Heart right ventricle (tissue), 2 donors: ENCODE data around the genes MTTP and LAMTOR3.

GRCh38 chr4:89438143-89438532, 130.5 kb upstream of the GPRIN3 start:
- PRO-cap, 2 experiments, result no peak in any of the 2 experiments

GRCh38 chr4:89708621-89709664, 128.0 kb downstream of the SNCA start:
- PRO-cap, 2 experiments, result no peak in any of the 2 experiments

DNA sequence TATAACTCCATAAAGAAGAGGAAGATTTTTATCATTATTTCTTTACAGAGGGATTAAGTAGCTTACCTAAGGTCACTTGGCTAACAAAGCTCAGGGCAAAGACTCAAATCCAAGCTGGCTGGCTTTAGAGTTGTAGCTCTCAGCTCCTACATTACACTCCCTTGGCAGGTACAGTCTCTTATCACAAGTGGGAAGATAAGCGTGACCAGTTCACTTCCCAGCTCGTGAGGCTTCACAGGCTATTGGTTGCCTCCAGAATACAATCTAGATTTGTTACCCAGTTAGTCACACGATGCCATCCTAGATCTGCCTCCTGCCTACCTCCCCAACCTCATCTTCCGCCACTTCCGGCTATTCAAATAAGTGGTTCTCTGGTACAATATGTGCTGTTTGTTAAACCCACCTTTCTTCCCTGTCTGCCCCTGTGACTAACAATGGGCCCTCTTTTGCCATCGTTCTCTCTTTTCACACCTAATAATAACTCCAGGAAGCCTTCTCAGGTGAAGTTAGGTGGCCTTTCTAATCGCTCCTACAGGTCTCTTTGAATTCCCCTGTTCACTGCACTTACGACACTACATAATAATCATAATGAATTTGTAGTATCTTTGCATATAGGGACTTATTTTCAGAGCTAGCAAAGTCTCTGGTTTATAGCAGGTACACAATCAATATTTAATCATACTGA, 3.8 kb downstream of the MMRN1 start:
- PRO-cap, 2 experiments, result no peak in any of the 2 experiments

- PRO-cap, 2 experiments, result no peak in any of the 2 experiments
Observed at GRCh38 chr4:90838896-90839413, 711.8 kb downstream of the CCSER1 start.

- PRO-cap, 2 experiments, result no peak in any of the 2 experiments
Observed at GRCh38 chr4:92277131-92277793, 26.5 kb upstream of the GRID2 start.

GRCh38 chr4:93827570-93827943, 996 bp upstream of the ATOH1 start:
- PRO-cap, 2 experiments, result no peak in any of the 2 experiments

DNA sequence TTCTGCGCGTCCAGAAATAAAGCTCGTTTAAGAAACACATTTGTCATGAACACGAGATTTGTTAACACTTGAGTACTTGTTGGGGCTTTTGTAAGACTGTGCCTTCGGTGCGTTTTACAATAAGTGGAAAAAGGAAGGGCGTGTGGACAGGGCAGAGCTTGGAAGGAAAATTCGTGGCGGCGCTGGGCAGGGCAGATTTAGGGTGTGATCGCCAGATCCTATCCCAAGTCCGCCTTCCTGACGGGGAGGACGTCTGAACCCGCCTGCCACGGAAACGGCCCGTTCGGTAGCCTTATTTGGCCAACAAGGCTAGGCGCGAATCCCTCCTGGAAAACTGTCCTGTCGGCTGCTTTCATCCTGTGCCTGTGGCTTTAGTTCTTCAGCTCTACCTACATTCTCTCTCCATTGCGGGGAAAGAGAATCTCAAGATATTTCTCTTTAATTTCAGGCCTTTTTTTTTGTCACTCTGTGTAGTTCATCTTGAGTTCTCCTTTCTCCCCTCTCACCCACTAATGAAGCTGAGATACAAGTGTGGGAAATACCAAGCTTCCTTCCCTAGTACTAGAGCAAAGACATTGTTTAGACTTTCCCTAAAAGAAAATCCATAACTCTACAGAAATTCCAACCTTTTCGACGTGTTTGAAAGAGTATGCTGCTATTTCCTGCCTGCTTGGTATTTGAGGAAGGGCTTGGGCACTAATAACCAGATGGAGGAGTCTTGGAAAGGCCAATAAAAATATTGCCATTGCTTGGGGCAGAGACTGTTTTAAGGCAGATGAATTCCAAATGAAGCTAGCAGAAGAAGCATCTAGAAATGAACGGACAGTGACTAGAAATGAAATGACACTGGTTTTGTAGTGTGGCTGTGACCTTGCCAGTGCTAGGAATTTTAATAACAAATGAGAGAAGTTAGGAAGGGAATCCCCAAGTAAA, 1.1 kb downstream of the PDLIM5 start:
- PRO-cap, 2 experiments, result peak in 2 of 2 experiments; most common plus-strand start position 295 of the sequence (in 1); most common minus-strand start position 125 of the sequence (in 1)

DNA sequence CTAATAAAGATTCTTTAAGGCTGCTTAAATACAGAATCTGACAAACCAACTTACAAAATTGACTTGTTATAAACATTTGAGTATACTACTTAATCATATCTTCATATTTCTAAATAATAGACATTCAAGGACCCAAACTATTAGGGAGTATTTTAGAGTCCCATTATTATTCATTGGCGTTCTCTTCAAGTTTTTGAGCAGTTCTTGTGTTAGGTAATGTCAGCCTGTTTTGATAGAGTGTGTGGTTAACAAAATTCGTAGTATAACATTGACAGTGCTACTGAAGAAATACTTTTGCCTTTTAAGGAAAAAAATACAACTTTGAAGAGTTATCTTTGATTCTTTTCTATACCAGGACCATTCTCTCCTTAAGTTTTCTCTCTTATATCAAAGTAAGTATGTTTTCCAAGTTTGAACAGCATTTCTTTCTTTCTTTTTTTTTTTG, 74.6 kb downstream of the PDLIM5 start:
- PRO-cap, 2 experiments, result no peak in any of the 2 experiments

DNA sequence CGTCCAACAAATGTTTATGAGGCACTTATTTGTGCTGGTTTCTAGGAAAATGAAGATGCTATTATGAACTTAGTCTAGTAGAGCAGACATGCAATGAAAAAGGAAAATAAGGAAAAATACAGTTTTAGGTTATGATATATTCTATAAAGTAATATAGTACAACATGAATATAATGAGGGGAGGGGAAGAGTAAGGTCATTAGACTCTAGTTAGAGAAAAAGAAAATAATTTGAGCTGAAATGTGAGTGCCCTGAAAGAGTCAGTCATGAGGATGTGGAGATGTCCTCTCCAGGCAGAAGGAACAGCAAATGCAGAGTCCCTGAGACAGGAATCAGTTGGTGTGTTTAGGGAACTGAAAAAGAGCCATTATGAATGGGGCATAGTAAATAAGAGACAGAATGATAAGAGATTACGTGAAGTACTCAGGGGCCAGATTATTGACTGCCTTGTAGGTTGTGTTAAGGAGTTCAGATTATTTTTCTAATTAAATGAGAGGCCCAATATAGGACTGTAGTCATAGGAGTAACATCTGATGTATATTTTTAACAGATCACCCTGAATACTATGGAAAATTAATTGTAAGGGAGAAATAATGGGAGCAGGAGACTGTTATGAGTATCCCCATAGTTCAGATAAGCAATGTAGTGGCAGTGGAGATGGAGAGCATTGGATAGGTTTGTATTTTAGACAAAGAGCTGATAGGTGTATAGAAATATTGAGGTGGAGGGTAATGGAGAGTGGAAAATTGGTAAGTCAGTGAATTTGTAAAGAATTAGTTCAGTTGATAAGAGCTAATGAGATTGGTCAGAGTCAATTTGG, 147.1 kb downstream of the PDLIM5 start:
- PRO-cap, 2 experiments, result no peak in any of the 2 experiments

DNA sequence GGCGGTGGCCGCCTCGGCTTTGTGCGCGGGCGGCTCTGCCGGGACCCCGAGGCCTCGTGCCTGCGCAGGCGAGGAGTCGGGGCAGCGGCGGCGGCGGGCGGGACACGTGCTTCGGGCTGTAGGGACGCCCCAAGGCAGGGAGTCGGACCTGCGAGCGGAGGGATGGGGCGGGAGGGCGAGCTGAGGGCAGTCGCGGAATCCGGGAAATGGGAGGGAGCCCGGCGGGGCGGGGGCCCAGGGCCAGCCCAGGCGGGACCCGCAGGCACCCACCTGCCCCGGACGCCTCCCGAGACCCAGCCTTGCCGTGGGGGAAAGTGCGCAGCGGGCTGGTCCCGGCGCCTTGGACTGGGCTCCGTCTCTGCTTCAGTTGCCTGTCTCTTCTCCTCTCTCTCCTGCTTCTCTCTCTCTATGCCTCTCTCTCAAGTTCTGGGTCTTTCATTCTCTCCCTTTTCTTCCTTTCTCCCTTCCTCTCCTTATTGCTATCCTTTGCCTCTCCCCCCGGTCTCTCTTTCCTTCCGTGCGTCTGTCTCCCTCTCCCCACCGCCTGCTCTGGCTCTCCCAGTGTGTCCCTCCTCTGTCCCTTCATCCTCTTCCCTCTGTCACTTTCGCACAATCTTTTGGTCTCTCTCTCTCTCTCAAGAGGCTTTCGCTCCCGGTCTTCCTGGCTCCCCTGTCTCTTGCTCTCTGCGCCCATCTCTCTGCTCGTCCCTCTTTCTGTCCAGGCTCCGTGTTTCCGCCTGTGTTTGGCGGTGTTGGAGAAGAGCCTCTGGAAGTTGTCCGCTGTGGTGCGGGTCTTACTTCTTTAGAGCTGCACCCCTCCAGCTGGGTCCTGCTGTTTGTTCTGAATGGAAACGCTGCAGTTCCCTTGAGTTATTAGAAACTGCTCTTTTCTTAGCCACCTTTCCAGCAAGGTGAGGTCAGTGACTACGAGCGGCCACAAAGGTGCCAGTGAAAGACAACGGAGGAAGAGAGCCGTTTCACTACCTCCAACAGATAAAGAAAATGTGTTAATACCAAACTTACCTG, 862 bp downstream of the BMPR1B start:
- PRO-cap, 2 experiments, result no peak in any of the 2 experiments

DNA sequence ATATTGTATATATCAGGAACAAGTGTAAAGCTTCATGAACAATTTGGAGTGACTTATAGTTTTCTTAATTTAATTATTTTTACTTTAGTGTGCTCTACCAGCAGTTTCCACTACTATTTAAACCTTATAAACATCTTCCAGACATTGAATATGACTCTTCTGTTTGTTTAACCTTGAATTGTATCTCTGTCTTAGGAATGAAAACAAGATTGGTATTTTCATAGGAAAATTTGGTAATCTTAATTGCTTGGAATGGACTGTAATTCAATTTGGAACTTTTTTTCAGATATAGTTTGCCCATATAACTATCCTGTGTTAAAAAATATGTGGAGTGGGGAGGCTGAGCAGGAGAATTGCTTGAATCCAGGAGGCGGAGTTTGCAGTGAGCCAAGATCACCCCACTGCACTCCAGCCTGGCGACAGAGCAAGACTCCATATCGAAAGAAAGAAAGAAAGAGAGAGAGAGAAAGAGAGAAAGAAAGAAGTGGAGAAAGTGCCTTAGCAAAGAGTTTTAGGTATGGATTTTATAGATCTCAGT, 242.4 kb downstream of the BMPR1B start:
- PRO-cap, 2 experiments, result no peak in any of the 2 experiments

DNA sequence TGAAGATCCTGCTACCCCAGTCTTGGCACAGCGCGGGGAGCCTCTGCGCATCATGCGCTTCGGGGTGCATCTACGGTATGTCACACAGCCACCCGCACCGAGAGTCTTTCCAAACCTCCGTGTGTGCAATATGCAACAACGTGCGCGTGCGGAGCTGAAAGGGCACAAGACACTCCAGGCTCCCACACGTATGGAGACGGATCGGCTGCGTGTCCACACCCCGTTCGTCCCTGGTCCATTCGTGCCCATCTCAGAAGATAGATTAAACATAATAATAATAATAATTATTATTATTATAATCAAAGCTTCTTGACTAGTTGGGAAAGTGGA, 533 bp downstream of the UNC5C start:
- PRO-cap, 2 experiments, result no peak in any of the 2 experiments

- PRO-cap, 2 experiments, result peak in 1 of 2 experiments; most common plus-strand start chr4:95623162 (in 1)
Observed at GRCh38 chr4:95622988-95623359, 74.2 kb upstream of the UNC5C start.

DNA sequence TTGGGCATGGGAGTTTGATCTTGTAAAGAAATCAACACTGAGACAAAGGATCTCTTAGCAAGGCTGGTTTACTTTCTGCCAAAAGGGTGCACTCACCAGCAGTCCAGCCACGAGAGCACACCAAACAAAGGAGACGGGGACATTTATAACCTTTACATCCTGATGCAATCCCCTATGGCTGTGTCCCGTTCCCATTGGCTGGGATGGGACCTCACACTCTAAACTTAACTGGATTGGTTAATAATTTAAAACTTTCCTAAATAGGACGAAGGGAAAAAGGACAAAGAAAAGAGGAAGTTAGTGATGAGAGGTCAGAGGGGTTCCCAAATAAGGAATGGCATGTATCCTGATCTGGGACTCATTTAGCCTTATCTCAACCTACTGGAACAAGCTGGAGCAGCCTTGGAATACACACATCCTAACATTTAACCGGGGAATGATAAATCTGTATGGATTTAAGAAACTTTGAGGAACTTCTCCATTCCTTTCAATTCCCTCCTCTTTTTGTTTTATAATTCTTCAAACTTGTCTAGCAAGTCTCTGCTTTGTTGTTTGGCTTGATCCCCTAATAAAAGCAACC, 18.0 kb downstream of the METAP1 start:
- PRO-cap, 2 experiments, result peak in 2 of 2 experiments; most common plus-strand start position 386 of the sequence (in 2); most common minus-strand start position 119 of the sequence (in 2)

GRCh38 chr4:99024695-99025345, 29.3 kb downstream of the METAP1 start:
- PRO-cap, 2 experiments, result peak in 1 of 2 experiments; most common minus-strand start chr4:99025004 (in 1)

- PRO-cap, 2 experiments, result no peak in any of the 2 experiments
Observed at GRCh38 chr4:99086226-99086690, 2.3 kb downstream of the ADH5 start.

GRCh38 chr4:99574458-99575521, at the start of gene MTTP:
Gene MTTP (plus strand): TSS chr4:99574824.
- PRO-cap, 2 experiments, result no peak in any of the 2 experiments

- PRO-cap, 2 experiments, result no peak in any of the 2 experiments
Observed at GRCh38 chr4:99642568-99643074, 15.0 kb downstream of the C4orf54 start.

DNA sequence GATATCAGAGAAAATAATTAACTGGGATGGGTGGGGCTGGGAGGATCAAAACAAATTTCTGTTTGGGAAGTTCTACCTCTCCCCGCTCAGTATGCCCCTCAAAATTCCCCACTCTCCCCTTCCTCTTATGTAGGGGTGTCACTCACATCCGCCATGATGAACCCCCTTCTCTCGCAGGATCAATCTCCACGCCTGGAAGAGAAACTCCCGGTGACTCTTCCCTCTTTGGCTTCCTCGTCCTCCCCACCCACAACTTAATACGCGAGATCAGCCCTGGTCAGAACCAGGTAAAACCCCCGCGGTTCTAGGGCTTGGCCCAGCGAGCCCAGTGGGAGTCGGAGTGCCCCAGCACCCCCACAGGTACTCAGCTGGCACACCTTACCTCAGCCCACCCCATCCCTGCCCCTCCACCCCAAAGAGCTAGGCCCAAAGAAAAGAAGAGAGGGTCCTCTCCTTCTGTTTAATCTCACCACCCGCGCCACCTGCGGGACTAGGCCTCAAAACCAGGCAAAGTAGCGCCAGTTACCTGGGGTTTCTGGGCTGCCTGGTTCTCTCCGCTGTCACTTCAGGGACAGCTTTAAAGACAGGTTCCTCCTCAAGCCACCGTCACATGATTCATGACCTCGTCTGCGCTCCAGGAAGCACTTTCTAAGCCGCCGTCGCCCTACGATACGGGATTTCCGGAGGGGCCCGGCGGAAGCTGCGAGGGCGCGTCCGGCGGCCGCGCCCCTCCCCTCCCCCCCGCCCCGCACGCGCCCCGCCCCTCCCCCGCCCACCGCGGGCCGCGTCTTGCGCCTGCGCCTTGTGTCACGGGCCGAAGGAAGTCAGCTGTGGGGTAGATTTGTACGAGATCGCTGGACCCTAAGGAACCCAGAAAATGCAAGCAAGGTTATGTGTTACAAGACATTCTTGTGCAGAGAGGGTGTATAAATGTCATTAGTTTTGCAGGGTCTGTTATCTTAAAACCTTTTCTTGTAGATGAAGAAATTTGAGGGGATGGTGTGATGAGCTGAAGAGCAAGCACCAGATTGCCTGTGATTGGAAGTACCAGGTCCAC, at the start of gene LAMTOR3:
Gene LAMTOR3 (minus strand): TSS at position 619 of the 1,057 bp plus-strand sequence.
- PRO-cap, 2 experiments, result peak in 2 of 2 experiments; most common plus-strand start position 817 of the sequence (in 1); most common minus-strand start position 579 of the sequence (in 1)

DNA sequence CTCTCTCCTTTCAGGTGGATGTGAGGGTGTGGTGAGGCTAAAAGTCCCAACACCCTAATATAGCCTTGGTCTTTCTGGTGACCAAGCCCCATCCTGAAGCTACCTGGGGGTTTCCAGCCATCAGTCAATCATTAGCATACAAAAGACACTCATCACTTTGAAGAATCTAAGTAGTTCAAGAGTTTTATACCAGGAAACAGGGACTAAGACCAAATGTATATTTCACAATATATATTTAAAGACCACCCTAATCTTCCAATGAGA, 5.4 kb downstream of the DDIT4L start:
- PRO-cap, 2 experiments, result no peak in any of the 2 experiments